Mammary microvascular endothelial cell (primary cell): ENCODE measurements around the genes CLDN10 and HS6ST3.

DNA sequence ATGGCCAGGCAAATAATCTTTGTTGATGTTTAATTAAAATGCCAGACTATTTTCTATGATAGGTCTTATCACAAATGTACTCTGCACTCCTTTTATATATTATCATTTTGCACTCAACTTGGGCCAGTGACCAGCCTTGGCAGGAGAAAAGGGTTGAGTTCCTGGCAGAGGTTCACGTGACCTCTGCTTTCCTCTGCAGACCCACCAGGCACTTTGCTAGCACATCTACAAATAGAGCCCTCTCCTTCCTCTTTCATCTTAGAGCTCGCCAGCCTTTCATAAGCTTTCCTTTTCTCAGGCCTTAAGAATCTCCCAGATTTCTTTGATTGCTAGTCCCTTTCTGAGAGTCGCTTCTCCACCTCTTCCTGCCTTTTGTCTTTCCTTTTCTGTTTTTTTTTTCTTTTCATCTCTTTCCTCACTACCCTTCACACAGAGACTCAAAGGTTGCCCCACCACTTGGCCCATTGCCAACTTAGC lies 375.6 kb upstream of the SPRY2 start:
- RAMPAGE, long total RNA = no peak

- RAMPAGE, long total RNA = no peak
These were observed 59.4 kb upstream of the SLITRK1 start for GRCh38 chr13:83941491-83942321.

GRCh38 chr13:88934220-88934567 lies 1263.0 kb downstream of the SLITRK5 start:
- RAMPAGE, long total RNA = no peak

DNA sequence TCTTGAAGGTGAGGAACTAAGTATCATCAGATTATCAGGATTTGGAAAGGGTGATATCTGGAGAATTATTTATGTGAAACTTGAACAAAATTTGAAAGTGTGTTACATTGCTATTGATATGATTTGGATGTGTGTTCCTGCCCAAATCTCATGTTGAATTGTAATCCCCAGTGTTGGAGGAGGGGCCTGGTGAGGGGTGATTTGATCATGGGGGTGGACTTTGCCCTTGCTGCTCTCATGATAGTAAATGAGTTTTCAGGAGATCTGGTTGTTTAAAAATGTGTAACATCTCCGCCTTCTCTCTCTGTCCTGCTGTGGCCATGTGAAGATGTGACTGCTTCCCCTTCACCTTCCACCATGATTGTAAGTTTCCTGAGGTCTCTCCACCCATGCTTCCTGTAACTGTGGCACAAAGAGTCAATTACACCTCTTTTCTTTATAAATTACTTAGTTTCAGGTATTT lies 1731.0 kb downstream of the SLITRK5 start:
- RAMPAGE, long total RNA = no peak

GRCh38 chr13:89707890-89708242 lies 1690.6 kb upstream of the GPC5 start:
- RAMPAGE, long total RNA = no peak

DNA sequence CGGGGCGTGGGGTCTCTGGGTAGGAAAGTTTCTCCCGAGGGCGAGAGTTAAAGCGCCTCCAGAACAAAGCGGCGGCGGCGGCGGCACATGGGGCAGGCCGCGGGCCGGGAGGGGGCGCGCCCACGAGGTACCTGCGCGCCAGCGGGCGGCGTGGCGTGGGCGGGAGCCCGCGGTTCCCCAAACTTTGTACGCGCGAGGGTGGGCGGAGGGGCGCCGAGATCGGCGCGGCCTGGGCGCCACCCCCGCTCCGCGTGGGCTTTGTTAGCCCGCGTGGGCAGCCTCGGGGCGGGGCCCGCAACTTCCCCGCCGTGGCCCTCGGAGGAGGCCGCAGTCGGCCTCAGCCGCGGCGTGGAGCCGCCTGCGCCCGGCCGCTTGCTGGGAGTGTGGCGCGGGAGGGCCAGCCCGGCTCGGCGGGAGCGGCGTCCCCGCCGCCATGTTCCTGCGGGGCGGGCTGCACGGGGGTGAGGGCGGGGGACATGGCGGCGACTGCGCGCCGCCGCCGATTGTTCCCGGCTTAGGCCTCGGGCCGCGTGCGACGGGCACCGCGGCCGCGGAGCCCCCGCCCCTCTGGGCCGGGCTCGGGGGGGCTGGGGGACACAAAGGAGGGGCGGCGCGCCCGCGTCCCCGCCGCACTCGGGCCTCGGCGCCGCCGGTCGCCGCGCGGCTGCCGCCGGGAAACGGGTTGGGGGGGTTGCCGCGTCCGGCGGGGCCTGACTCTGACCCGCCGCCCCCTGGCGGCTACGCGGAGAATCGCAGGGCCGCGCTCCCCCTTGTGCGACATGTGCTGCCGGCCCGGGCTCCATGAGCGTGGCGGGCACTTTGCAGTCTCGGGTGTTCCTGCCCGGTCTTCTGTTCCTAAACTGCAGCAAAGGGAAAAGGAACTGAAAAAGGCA lies 49.8 kb upstream of the GPC5 start:
- RAMPAGE, long total RNA = no peak

- RAMPAGE, long total RNA = no peak
These were observed 44.8 kb upstream of the GPC5 start for GRCh38 chr13:91353517-91354085.

DNA sequence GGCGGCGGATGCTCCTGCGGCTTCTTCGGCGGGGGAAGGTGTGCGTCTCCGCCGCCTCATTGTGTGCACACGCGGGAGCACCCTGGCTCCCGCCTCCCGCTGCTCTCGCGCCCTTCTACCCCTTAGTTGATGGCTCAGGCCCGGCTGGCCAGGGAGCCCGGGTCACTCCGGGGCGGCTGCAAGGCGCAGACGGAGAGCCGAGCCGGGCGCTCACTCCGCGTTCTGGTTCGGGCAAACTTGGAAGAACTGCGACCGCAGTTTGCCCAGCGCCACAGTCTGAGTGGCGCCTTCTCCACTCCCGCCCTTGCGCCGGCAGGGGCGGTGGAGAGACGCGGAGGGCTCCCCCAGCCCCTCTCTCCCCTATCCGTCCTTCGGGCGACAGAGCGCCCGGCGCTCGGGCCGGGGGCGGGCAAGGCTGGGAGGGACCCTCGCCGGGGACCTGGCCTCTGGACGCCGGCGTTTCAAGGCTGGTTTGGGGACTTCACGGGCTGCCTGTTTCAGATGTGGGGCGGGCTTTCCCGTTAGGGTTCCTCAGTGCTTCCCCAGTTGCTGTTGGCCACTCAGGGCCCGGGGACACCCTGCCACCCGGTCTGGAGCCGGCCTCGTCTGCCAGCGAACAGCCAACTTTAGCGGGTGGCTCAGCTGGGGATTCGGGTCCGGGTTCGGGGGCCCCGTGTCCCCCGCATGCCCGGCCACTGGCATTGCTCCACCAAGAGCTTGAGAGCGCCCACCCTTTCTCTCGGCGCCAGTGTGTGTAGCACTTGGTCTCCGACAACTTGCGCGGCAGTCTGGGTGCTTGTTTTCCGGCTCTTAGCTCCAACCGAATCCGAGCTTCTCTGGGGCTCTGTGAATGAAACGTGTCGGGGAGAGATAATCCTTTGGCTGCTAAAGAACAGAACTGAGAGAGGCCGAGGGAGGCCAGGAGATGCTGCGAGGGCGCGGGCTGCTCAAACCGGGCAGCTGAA lies 1.4 kb downstream of the GPC6 start:
- RAMPAGE, long total RNA = no peak

DNA sequence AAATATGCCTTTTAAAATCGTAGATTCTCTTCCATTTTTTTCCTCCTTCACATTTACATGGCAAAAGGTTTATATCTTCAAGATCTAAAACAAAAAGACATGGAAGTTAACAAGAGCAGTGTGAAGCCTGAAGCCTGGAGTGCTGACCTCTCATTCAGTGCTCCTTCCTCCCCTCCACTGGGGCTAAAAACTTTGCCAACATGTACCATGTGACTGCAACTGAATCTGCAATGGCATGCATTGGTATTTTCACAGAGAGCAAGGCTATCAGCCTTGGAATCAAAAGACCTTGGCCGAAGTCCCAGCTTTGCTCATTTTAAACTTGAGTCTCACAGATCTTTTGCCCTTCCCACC lies 325.2 kb downstream of the DCT start:
- RAMPAGE, long total RNA = no peak

DNA sequence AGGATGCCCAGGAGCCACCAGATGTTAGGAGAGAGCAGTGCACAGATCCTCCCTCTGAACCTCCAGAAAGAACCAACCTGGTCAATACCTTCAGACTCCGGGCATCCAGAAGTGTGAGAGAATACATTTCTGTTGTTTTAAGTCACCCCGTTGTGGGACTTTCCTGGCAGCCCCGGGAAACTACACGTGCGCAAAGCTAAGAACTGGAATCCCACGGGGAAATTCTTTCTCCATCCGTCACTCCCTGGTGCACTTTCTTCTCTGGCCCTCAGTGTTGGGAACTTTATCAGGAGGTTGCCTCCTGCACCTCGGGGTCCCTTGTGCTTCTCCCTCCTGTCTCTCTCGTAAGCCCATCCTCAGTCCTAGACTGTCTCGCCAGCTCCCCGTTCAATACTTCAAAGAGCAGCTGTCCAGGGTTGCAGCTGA lies 137.0 kb downstream of the DCT start:
- RAMPAGE, long total RNA = no peak

DNA sequence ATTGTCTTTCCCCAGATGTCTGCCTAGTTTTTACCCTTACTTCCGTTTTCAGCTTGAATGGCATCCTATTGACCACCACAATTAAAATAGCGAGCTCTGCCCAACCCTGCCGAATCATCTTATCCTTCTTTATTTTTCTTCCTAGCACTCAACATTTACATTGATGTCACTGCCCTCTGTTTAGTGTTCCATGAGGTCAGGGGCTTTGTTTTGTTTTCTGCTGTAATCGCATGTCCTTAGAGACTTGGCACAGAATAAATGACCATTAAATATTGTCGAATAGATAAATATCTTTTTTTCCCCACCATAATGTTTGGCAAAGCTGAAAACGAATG lies 1.4 kb upstream of the TGDS start:
- RAMPAGE, long total RNA = no peak

GRCh38 chr13:94683542-94683813 lies 28.9 kb downstream of the SOX21 start:
- RAMPAGE, long total RNA = no peak

DNA sequence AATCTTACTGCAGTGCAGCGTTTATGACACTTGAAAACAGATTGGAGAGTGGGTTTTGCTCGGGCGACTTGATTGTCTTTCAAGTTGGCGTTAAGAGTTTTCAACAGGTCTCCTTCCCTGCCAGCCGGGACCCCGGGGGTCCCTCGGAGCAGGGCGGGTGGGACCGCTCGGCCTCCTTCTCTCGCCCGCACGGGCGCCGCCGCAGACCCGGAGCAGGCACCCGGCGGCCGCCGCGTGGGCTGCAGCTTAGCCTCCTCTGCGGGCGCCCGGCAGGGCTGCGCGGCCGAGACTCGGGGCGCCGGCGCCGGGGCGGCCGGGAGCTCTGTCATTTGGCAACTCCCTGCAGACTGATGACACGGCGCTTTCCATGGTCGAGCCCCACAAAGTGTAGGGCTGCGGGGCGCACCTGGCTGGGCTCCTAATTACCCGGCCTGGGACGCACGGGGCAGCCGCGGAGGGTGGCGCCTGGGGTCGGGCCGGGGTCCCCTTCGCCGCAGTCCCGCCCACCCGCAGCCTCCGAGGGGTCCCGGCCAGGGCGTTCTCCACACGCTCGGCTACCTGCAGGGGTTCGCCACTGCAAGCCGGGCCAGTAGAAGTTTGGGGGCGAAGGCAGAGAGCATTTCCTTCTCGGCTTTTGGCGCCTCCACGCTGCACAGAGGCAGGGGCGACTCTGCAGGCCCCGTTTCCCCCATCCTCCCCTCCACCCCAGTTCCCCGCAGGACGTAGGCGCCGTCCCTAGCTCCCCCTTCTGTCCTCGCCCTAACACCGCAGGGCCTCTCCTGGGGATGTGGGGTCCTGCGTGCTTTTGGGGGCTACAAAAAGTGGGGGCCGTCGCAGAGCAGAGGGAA lies 255.4 kb upstream of the SOX21 start:
- RAMPAGE, long total RNA = no peak

DNA sequence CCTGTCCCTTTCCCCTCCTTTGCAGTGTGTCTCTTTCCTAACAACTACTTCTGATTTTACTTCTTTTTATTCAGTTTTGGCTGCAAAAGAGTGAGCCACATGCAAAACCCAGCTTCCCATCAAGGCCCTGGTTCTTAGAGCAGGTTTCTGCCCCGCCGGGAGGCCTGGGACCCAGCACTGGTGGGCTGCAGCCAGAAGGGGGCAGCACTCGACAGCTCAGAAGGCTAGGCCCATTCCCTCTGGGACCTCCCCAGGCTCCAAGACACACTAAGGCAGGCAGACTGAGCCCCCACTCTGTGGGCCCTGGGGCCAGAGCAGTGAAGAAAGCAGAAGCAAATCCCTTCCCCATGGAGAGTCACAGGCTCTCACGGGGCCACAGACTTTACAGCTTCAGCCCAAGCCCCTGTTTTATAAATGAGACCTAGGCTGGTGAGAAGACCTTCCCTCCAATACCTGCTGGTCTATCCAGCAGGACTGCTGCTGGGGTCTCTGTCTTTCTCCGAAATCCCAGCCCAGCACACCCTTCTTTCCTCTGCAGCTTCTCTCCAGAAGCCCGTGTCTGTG lies 109.4 kb downstream of the ABCC4 start:
- RAMPAGE, long total RNA = no peak

DNA sequence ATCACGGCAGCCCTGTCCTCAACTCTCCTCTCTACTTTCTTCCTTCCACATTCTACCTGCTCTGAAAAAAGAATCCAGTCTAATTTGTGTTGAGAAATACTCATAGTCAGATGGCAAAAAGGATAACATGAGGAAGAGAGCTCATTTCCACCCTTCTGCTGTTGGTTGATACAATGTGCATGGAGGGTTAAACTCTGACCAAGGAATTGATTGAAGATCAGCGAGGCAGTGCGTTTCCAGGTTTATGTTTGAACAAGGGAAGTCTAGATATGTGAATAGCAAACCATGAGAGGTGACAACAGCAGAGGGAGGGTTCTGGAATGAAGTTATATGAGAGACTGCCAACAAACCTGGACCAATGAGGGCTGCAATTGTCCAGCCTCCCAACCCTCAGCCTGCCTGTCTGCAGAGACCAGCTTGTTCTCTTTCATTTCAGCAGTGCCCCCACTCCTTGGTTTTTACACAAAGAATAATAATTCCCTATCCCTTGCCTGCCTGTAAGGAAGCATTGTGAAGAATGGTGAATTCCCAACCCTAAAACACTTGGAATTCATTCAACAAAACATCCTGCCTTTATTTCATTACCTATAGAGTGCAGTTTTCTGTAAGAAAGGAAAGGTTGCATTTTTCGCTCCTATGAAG lies 53.4 kb upstream of the ABCC4 start:
- RAMPAGE, long total RNA = no peak

DNA sequence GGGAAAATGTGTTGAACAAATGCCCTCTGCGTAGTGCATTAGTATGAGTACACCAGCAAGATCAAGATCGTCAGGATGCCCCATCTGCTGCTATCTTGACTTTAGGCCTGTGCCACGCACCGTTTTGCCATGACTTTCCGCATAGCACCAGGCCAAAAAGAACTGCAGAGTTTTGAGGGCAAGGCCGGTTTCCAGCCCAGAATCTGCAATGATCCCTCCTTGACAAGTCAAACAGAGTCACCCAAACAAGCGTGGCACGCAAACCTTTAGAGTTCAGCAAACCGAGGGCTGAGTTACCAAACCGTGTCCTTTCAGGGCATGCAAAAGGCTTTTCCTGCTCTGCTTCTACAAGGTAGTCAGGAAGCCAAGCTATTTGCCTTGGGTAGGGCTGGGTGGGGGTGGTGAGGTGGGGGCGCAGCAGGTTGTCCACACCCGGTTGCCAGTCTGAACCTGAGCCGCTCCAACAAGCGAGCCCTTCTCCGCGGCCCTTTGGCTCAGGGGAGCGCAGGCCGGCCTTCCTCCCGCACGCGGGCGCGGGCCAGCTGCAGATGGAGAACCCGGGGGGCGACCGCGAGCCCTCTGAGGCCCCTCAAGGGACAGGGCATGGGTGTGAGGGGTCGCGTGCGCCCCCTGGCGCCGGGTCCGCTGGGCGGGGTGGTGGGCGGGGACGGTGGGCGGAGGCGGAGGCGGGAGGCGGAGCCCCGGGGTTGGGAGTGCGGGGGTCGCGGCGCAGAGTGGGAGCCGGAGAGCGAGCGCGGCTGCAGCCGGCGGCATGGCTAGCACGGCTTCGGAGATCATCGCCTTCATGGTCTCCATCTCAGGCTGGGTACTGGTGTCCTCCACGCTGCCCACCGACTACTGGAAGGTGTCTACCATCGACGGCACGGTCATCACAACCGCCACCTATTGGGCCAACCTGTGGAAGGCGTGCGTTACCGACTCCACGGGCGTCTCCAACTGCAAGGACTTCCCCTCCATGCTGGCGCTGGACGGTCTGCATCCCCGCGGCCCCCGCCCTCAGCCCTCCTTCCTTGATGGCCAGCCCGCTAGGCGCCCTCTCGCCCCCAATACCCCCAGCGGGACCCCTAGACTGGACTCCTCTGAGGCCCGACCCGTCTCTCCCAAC lies at the start of gene CLDN10:
CLDN10 (plus strand) TSS at position 739 of the 1,126 bp plus-strand sequence.
- RAMPAGE, long total RNA = no peak

- RAMPAGE, long total RNA = no peak
These were observed 34.9 kb downstream of the CLDN10 start for GRCh38 chr13:95587235-95588034.

DNA sequence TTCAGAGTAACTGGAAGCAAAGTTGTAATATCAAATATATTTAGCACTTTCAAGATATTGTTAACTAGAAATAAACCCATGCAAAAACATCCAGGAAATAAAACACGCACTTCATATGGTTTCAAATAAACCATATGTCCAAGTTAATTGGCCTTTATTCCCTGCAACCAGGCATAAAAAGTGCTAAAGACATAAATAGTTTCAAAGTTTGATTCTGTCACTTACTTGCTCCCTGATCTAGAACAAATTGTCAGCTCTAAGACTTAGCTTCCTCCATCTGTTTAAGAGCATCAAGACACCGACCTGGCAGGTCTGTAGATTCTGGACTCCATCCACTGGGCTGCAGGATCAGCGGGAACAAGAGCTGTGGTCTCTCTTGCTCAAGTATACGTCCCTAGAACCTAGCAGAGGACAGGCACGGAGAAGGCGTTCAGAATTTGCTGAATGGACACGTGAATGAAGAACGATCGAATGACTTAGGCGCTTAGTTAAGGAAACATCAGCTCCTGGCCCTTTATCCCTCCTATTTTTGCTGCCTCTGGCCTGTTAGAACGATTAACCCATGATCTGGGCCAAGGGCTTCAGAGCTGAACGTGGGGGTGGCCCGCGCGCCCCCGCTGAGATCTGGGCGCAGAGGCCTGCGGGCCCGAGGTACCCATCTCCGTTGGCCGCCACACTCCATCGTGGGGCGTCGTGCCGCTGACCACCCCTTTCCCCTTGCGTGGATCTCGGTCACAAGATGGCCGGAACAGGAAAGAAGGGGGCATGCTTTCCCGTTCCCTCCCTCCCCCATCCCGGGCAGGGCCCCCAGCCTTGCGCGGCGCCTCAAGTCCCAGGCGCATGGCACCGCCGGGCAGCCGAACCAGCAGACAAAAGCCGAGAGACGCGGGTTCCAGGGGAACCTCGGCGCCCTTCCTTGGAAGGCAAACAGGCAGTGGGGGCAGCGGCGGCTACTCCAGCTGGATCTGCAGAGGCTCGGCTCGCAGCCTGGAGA lies 911 bp downstream of the DZIP1 start:
- RAMPAGE, long total RNA = no peak

GRCh38 chr13:95677776-95678465 lies 982 bp downstream of the DNAJC3 start:
- RAMPAGE, long total RNA = no peak

DNA sequence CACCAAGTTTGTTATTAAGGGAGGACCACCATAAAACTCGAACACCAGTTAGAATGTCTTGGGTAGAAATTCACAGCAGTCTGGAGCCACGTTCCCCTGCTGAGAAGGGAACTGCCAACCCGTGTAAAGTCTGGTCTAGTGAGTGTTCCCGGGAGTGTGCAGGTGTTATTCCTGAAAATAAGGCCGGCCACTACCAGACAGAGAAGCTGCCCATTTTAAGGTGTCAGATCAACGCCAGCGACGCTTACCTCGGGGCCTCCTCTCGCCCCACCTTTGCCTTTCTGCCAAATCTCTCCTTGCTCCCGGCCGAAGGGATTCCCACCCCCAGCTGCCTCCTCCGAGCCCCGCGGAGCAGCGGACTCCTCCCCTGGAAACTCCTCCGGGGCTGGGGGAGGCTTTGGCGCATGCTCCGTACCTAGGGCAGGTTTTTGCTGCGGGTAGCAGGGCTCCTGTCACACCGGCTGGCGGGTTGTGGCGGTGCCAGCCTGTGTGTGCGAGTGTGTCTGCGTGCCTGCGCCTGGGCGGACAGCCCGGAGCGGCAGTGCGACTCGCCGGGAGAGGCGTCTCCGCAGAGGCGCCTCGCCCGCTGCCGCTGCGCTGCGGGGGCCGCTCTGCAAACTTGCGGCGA lies at the start of gene HS6ST3:
HS6ST3 (plus strand) TSS at position 455 of the 628 bp plus-strand sequence.
- RAMPAGE, long total RNA = no peak